GM06990 (cell line): Measurements from ENCODE around the gene PTGR1.

DNA sequence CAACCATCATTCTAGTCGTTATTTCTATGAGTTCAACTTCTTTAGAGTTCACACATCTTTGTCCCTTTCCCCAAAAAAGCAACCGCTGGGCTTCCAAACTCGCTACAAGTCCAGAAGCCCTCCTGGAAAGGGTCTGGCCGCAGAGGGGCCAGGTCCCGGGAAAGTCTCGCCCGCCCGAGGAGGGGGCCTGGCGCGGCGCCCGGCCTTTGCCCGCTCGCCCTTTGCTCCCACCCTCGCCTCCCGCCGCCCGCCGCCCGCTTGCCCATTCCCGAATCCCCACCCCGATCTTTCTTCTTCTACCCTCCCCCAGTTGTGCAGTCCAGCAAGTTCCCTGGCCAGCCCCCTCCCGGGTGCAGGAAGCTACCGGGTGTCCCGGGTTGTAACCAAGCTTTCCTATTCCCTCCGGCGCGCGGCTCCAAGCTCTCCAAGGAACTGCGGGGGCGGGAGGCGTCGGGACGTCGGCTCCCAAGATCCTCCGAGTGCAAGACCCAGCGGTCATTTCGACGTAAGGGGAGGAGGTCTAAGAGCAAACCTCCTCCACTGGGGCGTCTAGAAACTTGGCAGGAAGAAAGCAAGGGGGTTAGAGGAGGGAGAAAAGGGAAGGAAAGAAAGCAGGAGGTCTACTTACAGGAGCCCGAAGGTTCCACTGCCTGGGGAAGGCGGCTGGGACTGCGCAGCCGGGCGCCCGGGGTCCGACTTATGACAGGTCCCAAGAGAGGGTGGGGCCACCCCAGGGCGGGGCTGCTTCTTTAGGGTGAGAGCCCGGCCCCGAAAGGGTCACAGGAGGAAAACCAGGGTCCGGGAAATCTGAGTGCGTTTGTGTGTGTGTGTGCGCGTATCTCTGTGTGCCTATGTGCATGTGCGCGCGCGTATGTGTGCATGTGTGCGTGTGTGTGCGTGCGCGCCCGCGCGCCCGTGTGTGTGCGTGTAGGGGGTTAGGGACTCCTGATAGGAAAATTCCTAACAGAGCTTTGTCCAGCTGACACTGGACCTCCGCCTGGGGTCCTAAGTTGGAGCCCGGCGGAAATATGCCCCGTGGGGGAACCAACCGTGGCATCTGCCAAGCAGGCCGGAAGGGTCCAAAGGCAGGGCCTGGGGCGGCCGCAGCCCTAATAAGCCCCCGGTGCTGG, at the start of gene PTGR1:
Gene PTGR1, minus strand, starts transcription at position 673 of the 1,130 bp plus-strand sequence.
- RRBS, result 31% methylated on average over 20 of the region's 76 CpGs

GRCh38 chr9:111610032-111610532, 10.6 kb upstream of the PTGR1 start:
- RRBS, result no CpG with 5 or more reads among the region's 6 CpGs

GRCh38 chr9:111642619-111643288, 11.6 kb downstream of the DNAJC25 start:
- RRBS, result no CpG with 5 or more reads among the region's 1 CpG

- RRBS, result no CpG with 5 or more reads among the region's 6 CpGs
Measured at GRCh38 chr9:111868460-111868848, 28.2 kb upstream of the UGCG start.

DNA sequence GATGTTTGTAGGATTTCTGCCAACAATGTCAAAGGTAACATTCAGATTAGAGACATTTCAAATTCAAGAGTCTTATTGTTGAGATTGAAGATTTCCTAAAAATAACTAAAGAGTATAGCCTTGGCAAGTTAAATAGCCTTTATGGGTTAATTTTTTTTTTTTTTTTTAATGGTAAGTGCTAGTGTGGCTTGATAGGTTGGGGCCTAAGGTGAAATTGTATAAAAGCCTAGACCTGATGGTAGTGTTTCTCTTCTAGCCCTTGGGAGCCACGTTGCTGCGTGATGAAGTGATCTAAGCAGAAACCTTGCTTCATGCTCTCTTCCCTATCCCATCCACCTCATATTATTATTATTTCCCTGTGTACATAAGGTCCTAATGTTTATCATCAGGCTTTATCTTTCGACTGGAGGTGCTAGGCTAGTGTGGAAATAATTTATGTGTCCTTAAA, 3.4 kb downstream of the UGCG start:
- RRBS, result no CpG with 5 or more reads among the region's 3 CpGs

DNA sequence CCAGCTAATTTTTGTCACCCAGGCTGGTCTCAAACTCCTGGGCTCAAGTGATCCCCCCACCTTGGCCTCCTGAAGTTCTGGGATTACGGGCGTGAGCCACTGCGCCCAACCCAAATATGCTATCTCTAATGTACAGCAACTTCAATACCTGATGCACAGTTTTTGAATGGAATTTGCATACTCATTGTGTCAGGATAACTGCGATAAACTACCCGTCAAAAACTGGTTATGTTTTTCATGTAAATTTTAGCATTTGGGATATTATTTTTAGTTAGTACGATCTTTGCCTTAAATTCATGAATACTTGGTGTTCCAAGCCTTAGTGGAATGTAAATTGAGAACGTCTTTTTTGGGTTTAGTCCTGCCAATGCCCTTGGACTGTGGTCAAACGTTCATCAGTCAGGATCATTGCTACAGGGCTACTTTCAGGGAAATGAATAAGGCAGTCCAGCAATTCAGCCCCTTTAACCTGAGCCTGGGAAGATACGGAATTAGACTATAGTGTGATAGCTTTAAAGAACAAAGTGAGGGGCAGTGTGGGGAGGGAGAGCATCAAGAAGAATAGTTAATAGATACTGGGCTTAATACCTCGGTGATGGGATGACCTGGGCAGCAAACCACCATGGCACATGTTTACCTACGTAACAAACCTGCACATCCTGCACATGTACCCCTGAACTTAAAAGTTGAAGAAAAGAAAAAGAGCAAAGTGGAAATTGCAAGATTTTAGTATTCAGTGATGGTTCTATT, 4.6 kb downstream of the UGCG start:
- RRBS, result no CpG with 5 or more reads among the region's 11 CpGs

- RRBS, result no CpG with 5 or more reads among the region's 10 CpGs
Measured at GRCh38 chr9:111974200-111975024, 77.8 kb downstream of the UGCG start.

DNA sequence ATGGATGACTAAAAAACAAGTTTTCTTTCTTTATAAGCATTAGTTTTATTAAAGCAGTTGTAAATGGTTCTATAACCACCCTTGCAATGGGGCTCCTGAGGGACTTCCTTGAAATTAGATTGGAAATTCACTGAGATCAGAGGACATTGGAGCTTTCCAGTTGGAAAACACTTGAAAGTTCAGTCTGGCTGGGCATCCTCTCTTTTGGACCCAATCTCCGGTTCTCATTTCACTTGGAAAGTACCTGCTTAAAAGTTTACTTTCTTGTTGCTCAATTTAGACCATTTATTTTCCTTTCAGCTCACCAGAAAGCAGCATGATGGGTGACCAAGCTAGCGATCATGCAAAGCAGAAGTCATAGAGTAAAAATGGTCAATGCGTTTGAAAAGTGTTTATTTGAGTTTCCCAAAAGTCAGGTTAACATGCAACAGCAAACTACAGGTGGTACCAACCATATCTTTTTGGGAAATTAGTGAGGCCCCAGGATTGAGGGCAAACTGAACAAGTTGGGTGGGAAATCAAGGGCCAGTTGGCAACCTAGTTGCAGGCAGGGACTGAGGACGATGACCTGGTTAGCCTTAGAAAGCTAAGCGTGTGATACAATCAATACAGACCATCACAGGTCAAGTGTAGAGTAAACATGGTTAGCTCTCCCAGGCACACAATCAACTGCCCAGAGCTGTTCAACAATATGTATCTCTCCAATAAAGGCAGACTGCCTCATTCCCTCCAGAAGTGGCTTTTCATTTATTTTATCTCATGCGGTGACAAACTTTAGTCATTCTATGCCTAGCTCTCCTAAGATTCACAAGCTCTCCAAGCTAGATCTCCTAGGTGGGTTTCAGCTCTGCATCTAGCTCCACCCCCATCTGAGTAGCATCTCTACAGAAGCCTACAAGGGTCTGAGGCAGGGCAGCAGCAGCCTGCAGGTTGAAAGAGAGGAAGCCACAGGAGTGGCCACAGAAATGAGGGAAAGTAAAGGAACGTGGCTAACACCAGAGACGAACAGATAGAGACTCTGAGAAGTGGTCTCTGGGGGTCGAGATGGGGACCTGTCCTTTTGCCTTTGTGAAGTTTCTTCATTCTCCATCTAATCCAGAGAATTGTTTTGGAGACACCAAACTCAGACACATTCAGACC, 136.9 kb downstream of the UGCG start:
- RRBS, result no CpG with 5 or more reads among the region's 9 CpGs

DNA sequence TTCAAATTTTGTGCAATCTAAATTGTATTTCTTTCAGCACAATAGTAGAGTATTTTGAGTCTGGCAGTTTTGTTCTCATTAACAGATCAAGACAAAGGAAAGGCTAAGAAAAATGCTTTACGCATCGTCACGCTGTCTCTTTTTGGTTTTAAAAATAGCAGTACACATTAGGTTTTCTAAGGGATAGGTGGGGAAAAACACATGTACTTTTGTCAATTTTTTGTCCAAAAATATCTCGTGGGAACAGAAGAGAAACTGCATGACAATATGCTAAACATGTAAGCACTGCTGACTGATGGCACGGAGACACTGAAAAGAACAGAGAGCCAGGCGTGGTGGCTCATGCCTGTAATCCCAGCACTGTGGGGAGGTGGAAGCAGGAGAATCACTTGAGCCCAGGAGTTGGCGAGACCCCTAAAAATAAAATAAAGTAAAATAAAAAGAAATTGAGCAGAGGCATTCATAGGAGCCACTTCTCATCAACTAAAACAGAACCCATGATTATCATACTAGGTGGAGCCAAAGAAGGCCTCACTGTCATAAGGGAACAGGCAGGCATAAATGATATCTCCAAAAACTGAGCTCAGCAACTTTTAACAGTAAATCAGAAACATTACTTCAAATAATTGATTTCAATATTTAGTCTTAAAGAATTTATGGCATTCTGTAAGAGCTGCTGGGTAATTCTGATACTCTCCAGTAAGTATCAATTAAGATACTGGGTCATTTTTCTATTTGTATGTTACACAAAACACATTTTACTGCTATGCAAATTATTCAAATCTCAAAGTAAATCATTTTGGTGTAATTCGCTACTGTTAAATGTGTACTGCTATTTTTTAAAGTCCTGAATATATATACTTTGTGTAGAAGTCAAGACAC, 45.1 kb upstream of the SUSD1 start:
- RRBS, result no CpG with 5 or more reads among the region's 8 CpGs

- RRBS, result no CpG with 5 or more reads among the region's 17 CpGs
Measured at GRCh38 chr9:112379264-112379696, 628 bp upstream of the HSDL2 start.

DNA sequence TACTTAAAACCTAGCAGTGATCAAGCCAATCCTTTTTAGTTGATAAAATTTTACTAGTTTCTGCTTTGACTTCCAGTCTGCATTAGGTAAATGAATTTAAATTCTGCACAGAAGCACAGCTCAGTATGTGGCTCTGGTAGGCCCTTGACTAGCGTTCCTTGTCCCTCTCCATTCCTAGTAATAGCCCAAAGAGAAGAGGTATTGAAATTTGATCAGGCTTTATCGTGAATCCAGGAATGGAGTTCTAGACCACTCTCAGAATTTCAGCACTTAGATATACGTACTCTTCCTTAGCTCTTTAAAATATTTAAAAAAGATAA, 2.3 kb downstream of the KIAA1958 start:
- RRBS, result no CpG with 5 or more reads among the region's 3 CpGs

DNA sequence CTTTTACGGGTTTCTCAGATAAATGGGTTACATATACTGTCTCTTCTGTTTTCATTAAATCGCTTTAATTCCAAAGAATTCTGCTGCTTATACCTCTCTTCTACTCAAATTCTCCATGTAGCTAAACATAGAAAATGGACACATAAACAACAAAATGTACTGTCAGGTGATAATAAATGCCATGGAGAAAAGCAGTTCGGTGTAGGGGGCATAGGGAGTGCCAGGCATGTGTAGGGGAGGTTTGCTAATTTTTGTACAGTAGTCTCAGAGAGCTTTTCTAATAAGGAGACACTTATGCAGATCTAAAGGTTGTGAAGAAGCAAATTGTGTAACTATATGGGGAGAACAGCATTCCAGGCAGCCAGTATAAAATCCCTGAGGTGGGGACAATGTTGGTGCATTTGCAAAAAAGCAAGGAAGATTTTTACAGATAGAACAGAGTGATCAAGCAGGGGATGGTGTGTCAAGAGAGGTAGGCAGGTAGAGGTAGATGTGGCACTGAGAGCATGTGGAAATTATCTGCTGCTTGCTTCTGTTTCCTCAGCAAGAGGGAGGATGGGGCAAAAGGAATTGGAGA, 24.0 kb downstream of the KIAA1958 start:
- RRBS, result no CpG with 5 or more reads among the region's 3 CpGs

DNA sequence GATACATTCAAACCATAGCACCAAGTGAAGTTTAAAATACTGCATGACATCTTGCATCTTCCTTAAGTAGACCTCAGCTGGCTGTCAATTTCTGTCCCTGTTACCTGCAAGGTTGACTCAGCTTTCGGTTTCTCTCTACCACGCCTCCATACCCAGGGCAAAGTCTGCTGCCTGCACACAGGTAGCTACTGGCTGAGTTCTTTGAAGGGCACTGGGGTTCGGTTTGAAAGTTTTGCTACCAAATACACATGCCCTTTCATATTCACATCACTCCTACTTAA, 69.5 kb downstream of the KIAA1958 start:
- RRBS, result no CpG with 5 or more reads among the region's 3 CpGs

- RRBS, result no CpG with 5 or more reads among the region's 10 CpGs
Measured at GRCh38 chr9:112763777-112764756, 13.5 kb downstream of the SNX30 start.

DNA sequence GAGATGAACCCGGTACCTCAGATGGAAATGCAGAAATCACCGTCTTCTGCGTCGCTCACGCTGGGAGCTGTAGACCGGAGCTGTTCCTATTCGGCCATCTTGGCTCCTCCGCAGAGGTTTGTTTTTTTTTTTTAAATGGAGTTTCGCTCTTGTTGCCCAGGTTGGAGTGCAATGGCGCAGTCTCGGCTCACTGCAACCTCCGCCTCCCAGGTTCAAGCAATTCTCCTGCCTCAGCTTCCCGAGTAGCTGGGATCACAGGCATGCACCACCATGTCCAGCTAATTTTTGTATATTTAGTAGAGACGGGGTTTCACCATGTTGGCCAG, 53.5 kb downstream of the SNX30 start:
- RRBS, result no CpG with 5 or more reads among the region's 14 CpGs

DNA sequence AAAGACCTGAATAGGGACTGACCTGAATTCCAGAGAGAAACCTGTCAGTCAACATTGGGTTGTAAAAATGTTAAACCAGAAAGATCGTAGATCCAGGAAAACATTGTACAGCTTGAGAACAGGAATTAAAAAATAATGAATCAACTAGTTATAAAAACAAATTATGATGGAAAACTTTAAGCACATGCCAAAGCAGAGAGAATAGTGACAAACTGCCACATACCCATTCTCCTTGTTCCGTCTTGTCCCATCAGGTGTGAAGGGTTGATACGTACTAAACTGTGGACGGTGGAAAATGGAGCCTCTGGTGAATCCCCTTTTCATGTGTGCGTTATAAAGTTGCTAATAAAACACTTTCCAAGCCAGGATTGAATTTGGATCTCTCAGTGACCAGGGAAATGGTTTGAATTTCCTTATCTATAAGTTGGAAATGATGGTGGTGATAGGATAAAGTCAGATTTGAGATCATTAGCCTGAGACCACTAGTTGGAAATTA, 50.8 kb downstream of the SLC46A2 start:
- RRBS, result no CpG with 5 or more reads among the region's 5 CpGs

GRCh38 chr9:112873099-112873723, 17.5 kb downstream of the SLC46A2 start:
- RRBS, result no CpG with 5 or more reads among the region's 2 CpGs

DNA sequence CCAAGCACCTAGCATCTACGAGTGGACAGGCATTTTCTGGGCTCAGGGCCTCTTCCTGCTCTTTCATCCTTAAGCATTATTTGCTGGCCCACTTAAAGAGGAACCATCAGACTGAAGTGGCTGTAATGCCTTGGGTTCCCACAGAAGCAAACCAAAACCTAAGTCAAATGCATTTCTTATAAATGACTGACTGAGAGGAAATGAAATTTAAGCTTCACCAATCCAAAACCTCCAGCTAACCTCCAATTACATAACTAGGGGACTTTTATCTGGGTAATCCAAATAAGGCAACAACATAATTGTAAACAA, 25.4 kb upstream of the SLC31A2 start:
- RRBS, result no CpG with 5 or more reads among the region's 1 CpG

DNA sequence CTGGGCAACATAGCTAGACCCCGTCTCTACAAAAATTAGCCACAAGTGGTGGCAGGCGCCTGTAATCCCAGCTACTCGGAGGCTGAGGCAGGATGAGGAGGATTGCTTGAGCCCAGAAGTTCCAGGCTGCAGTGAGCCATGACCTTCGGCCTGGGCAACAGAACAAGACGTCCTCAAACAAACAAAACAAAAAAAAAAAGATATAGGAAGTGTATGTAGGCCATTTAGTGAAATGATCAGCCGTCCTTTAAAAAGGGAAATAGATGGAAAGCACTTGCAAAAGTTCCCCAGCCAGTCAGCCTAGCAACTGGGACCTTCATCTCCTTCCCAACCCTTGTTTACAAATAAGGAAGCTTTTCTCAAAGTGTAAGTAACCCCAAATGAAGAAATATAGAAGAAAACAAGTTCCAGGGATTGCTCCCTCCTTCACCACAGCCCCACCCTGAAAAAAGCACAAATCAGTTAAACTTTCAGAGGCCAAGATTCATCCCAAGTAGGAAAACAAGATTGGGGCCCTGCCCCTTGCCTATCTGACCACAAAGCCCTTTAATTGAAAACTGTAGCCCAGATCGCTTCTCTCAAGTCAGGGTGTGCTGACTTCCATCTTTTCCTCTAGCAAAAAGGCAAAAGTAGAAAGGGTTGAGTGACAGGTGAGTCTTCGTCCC, 1.1 kb downstream of the SLC31A2 start:
- RRBS, result no CpG with 5 or more reads among the region's 8 CpGs

DNA sequence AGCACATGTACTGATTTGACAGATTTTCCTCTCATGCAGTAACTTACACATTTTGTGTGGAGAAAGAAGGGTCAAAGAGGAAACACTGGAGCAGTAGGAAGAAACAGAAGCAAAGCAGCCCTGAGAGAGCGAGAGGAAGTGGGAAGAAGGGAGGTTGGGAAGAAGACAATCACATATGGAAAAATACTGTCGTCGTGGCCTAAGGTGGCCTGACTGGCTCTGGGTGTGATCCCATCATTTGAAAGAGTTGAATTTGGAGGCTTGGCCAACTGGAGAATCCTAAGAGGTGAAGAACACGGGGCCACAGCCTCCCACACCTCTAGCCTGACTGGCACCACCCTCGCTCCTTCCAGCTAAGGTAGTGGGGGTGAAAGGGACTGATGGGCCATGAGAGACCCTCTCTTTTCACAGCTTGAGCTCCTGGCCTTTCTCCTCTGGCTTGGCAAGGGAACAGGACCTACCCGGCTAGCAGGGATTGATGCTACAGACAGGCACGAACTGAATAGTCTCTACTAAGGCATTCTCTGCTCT, 15.7 kb downstream of the SLC31A2 start:
- RRBS, result no CpG with 5 or more reads among the region's 7 CpGs